AG08470 (cell line): ENCODE measurements around a stretch of chr7.

GRCh38 chr7:100802153-100802581, 25.2 kb downstream of the EPHB4 start:
- RRBS: no CpG with 5 or more reads among the region's 8 CpGs

DNA sequence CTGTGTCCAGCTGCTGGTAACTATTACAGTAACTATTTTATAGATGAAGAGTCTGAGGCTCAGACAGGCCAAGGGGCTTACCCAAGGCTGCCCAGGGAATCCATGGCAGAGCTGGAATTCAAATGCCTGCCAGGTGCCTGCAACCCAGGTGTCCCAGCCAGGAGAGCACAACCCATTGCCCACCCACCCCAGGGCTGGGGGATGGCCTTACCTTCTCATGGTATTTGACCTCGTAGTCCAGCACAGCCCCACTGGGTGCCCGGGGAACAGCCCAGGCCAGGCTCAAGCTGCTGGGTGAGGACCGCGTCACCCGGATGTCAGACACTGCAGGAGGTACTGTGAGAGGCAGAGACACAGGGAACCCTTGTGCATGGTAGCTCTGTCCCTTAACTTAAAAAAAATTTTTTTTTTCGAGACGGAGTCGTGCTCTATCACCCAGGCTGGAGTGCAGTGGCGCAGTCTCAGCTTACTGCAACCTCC, 9.0 kb downstream of the EPHB4 start:
- RRBS: 96% methylated on average over 4 of the region's 9 CpGs

DNA sequence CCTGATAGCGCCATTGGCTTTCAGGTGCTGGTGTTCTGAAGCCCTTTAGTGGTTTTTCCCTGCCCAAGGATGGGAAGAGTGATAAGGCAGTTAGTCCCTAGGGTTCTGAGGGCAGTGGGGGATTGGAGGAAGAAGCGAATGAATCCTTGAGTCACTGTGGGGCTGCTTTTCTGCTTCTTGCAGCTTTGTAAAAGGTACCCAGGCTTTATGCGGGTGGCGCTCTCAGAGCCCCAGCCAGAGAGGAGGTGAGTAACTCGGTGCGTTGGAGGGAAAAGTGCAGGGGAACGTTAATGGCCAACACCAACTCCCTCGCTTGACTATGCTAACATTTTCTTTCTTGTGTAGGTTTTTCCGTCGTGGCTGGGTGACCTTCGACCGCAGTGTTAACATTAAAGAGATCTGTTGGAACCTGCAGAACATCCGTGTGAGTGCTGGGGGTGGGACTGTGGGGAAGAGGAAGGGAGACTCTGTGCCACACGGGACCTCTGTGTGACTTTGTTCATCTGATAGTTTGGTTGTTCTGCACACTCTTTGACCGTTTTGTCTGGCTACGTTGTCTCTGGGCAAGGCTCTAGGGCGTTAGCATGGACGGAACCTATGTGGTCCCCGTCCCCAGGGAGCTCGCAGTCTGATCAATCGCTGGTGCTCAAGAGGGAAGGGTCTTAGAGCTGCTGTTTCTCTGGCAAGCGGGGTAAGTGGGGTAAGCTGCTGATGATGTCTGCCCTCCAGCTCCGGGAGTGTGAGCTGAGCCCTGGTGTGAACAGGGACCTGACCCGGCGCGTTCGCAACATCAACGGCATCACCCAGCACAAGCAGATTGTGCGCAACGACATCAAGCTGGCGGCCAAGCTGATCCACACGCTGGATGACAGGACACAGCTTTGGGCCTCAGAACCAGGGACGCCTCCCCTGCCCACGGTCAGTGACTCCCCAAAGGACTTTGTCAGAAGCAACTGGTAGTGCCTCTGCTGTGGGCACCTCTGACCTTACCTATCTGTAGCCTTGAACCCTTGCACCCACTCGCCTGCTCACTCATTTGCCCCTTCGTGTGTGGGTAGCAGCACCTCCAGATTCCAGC, 3.7 kb downstream of the UFSP1 start:
- RRBS: no CpG with 5 or more reads among the region's 36 CpGs

DNA sequence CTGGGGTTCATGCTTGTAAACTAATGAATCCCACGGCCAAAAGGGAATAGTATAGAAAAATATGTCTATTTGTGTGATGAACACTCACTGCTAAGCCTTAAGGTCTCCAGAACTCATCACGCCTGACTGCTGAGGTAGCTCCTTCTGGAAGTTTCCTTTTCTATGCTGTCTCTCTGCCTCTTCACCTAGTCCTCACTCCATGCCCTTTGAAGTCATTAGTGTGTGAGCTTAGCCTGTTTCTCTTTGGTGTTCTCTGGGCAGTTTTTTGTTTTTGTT, 1.3 kb downstream of the MUC3A start:
- RRBS: no CpG with 5 or more reads among the region's 2 CpGs

DNA sequence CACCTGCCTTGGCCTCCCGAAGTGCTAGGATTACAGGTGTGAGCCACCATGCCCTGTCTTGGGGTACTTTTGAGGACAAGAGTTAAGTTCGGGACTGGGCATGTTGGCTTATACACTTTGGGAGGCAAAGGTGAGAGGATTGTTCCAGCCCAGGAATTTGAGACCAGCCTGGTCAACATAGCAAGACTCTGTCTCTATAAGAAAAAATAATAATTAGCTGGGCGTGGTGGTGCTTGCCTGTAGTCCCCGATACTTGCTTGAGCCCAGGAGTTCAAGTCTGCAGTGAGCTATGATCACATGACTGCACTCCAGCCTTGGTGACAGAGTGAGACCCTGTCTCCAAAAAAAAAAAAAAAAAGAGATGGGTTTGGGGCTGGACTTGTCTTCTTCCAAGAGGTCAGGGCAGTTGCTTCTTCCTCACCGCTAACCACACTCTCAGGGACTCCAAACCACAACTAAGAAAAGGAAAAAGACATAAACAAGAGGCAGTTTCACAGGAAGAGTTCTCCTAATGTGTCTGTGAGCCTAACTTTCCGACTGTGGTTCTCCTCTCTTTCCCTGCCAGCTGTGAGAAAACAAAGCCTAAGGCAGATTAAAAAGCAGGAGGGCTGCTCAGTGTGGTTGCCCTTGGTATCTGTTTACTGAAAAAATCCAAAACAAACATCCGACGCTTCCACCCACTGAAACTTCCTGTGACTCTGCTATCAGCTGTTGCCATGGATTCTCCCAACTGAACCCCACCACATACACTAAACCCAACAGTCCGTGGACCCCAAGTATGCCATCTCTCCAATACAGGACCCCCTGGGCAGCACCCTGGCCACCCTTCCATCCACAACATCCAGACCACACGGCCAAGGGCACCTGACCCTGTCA, 2.4 kb upstream of the SERPINE1 start:
- RRBS: no CpG with 5 or more reads among the region's 10 CpGs

DNA sequence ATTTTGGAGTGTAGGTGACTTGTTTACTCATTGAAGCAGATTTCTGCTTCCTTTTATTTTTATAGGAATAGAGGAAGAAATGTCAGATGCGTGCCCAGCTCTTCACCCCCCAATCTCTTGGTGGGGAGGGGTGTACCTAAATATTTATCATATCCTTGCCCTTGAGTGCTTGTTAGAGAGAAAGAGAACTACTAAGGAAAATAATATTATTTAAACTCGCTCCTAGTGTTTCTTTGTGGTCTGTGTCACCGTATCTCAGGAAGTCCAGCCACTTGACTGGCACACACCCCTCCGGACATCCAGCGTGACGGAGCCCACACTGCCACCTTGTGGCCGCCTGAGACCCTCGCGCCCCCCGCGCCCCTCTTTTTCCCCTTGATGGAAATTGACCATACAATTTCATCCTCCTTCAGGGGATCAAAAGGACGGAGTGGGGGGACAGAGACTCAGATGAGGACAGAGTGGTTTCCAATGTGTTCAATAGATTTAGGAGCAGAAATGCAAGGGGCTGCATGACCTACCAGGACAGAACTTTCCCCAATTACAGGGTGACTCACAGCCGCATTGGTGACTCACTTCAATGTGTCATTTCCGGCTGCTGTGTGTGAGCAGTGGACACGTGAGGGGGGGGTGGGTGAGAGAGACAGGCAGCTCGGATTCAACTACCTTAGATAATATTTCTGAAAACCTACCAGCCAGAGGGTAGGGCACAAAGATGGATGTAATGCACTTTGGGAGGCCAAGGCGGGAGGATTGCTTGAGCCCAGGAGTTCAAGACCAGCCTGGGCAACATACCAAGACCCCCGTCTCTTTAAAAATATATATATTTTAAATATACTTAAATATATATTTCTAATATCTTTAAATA, 11.4 kb downstream of the SERPINE1 start:
- RRBS: no CpG with 5 or more reads among the region's 18 CpGs

- RRBS: 3% methylated on average over 55 of the region's 105 CpGs
Measured at GRCh38 chr7:101162462-101163541, 2.6 kb downstream of the VGF start.

DNA sequence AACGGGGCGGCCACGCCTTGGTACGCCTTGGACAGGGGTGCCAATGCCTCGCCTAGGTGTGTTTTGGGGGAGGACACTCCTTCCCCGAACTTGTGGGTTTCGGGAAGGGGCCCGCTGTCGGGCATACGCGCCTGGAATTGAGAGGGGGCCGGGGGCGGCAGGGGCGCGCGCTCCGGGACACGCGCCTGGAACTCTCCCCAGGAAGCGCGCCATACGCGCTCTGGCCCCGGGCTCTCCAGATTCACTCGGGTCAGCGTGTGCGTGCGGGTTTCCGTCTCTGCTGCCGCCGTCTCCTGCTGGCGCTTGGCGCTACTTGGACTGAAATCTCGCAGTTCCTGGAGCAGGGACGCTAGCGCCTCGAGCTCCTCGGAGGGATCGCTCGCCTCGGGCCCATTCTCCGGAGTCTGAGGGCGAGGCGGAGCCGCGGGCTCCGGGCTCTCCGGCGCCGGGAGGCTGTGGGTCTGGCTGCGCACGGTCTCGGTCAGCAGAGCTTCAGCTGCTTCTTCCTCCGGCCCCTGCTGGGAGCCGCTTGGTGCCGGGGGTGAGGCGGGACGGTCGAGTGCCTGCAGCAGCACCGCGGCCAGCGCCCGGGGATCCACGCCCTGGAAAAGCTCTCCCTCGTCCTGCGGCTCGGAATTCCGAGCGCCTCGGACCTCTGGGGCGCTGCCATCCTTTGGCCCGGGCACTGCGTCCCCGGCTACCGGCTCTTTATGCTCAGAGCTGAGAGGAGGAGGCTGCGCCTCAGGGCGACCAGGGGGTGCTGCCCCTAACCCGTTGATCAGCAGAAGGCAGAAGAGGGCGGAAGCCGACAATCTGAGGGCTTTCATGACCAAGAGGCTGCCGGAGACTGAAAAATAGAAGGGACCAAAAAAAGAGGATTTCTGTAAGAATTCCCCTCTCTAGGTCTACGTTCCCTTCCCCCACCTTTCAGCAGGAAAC, 1.1 kb downstream of the VGF start:
- RRBS: 2% methylated on average over 28 of the region's 82 CpGs

DNA sequence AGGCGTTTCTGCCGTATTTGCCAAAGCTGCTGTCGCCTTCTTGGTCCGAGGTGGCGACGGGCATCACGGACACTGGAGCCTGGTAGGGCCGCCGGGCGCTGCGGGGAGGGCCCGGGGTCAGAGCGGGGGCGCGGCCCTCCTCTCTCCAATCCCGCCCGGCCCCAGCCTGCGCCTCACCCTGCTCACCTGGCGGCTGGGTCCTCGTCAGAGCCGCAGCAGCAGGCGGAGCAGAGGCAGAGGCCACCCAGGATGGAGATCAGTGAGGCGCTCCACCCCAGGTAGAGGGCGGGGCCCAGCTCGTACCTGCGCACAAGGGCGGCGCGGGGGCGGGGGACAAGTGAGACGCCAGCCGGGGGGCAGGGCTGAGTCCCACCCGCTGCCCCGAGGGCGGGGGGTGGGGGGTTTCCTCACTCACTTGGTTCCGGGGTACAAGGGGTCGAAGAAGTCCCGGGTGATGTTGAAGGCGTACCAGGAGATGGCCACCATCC, 5.1 kb downstream of the CLDN15 start:
- RRBS: 27% methylated on average over 13 of the region's 39 CpGs

GRCh38 chr7:101234672-101235507, 2.7 kb downstream of the CLDN15 start:
- RRBS: no CpG with 5 or more reads among the region's 16 CpGs

GRCh38 chr7:101535386-101535996, 93.6 kb downstream of the MYL10 start:
- RRBS: 18% methylated on average over 2 of the region's 11 CpGs

- RRBS: no CpG with 5 or more reads among the region's 1 CpG
Measured at GRCh38 chr7:101739732-101740031, 77.7 kb upstream of the CUX1 start.

DNA sequence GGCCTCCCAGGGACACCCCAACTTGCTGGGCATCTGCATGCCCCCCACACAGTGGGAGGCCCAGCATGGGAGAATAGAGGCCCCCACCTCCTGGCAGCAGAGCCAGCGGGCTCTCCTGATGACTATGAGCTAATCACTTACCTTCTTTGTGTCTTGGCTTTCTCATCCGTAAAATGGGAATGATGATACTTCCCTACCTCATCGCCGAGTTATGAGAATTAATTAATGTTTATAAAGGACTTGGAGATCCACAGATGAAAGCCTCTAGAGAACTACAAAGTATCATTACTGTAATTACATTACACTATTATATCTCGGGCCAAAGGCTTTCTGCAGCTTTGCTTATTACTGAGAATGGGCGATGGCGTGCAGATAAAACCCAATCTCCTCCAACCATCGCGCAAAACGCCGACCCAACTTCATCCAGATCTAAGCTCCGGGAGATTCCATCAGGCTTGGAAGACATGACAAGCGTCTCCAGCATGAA, 42.4 kb upstream of the CUX1 start:
- RRBS: no CpG with 5 or more reads among the region's 13 CpGs

DNA sequence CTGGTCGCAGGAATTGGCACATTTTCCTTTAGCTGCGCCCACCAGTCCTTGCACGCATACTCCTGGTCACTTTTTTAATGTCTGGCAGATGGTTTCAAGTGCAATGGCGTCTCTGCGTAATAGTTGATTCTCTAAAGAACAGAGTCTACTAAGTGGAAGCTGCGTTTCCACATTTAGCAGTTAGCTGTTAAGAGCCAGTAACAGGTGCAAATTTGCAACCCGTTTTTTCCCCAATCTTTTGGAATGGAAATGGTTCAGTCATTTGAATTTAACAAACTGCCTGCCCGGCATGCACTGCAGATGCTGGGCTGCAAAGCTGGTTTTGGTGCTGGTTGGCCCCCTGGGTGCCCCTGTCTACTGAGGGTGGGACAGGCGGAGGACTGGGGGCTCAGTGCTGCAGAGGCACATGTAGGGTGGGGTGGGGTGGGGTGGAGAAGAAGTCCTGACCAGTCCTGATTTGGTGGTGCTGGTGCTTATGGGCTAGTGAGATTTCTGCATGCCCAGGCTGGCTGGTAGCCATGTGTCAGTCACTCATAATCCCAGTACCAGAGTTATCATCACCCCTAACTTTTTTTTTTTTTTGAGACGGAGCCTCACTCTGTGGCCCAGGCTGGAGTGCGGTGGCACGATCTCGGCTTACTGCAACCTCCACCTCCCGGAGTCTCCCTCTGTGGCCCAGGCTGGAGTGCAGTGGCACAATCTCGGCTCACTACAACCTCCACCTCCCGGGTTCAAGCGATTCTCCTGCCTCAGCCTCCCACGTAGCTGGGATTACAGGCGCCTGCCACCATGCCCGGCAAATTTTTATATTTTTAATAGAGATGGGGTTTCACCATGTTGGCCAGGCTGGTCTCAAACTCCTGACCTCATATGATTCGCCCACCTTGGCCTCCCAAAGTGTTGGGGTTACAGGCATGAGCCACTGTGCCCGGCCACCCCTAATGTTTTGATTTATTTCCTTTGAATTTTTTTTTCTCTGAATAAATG, 44.1 kb downstream of the CUX1 start:
- RRBS: no CpG with 5 or more reads among the region's 22 CpGs

DNA sequence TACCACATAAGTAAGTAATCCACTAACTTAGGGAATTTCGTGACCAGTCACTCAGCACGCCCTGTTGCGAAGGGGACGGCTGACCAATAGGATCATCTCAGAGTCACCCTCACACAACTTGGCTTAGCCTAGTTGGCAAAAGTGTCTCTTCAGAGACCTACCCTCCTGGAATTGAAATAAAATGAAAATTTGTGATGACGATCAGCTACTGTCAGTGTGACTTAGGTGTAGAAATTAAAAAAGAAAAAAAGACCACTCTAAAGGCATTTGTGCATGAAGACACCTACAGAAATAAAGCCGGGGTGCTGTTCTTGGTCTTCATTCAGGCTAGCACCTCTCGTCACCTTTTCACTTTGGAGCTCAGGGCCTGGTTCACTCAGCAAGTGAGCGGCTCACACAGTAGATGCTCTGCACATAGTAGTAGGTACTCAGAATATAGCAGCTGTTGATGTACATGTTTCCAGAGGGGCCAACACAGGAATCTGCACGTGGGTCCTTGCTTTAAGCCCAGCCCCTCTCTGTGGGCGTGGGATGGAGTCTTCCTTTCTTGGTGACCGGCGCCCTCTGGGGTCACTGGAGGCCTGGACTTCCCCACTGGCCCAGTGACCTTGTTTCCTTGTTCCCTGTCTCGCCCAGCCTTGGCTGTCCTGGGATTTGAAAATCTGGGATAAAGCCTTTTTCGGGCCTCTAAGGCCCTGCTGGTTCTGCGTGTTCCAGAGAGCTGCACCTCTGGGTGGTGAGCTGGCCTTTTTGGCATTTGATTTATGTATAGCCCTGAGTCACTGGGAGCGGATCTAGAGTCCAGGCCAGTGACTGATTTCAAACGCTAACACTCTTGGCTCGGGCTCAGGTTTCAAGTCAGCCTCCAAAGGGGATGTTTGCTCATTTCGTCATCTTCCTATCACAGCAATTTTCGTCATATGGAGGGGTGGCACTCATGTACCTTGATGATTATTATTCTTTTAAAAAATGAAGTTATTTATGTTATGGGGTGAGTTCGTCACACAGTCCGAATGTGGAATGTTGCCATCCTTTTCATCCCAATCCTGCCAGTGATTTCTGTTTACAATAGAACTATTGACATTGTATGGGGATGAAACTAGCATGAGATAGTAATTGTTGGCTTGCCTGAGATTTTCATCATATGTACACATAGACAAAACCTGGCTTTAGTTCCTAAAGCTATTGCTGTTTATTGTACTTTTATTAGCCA, 65.2 kb downstream of the CUX1 start:
- RRBS: no CpG with 5 or more reads among the region's 22 CpGs

GRCh38 chr7:101945744-101946365, 128.4 kb downstream of the CUX1 start:
- RRBS: no CpG with 5 or more reads among the region's 12 CpGs

DNA sequence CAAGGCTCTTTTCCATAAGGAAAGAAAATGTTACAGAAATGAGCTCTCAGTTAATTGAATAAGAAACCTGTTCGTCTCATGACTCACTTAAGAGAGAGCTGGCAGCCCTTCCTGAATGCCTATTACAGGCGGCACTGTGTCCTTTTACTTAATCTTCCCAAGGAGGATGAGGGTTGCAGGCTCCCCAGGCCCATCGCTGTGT, 168.8 kb downstream of the CUX1 start:
- RRBS: no CpG with 5 or more reads among the region's 3 CpGs

GRCh38 chr7:102039780-102040470, 222.5 kb downstream of the CUX1 start:
- RRBS: no CpG with 5 or more reads among the region's 16 CpGs

DNA sequence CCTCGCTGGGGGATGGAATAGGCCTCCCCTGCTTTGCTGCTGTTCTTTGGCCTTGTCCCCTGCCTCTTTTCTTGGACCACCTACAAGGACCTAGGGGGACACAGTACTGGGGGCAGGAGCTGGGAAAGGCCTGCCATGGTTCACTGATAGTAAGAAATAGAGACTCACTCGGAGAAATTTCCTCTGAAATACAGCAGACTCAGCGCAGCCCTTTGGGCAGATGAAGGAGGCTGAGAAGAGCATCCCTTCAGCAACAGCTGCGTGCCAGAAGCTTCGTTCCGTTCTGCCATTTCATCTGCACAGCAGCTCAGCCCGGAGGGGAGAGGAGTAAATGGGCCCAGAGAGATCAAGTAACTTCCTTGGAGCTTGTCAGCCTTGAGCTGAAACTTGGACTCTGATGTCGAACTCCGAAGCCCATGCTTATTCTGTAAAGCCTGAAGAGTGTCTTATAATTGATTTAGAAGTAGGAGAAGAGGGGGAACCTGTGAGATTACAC, 231.7 kb downstream of the CUX1 start:
- RRBS: no CpG with 5 or more reads among the region's 9 CpGs

DNA sequence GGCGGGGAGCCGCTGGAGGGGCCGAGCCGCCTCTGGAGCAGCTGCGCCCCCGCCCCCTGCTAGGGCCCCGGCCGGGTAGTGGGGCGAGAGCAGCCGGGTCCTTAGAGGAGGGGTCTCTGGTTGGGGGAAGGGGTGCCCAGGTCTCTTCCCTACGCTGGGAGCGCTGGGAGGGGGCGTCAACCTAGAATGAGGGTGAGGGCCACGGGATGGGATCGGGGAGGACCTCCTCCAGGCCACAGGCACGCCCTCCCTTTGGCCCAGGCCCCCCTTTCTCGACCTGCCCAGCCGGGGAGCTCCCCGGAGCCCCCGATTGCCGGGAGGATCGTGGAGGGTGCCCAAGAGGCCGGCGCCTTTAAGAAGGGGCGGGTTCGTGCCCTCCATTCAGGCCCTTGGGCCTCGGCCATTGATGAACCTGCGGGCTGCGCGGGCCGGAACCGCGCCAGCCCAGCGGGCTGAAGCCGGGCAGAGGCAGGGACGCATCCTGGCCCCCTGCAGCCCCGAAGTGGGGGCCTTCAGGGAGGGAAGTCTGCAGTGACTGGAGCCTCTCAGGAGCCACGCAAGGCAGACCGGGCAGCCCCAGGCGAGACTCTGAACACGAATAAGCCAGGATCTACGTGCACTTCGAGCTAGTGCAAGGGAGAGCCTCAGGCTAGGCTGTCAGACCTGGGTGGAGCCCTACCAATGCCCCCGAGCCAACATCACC, 806 bp downstream of the SH2B2 start:
- RRBS: under 1% methylated on average over 20 of the region's 44 CpGs